ENCODE measurements around the genes OPN1MW3, EMD, LAGE3, UBL4A, MPP1, SMIM9 and H2AB1.

- PRO-cap: no peak
These were observed 23.2 kb upstream of the IRAK1 start for GRCh38 chrX:154042947-154043309.

GRCh38 chrX:154087035-154087857, 10.3 kb downstream of the MECP2 start:
- PRO-cap: no peak

DNA sequence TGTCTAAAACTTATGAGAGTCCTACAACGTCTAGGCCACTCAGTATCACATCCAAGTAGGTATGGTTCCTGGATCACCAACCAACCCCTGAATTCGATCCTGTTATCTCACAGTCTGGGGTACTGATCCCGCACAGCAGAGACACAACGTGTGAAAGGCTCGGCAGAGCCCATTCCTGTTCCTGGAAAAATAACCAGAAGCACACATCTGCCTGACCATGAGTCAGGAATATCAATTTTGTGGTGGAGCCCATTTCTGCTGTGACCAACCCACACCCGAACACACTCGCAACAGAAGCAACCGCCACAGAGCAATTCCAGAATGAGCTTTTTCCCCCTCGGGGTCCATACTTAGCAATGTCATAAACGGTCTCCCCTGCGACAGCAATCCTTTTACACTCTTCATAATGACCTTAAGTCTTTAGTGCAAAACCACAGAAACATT, 1.4 kb downstream of the MECP2 start:
- PRO-cap: no peak

GRCh38 chrX:154257218-154257672, at the start of gene OPN1MW3:
TSS of gene OPN1MW3 (plus strand) at chrX:154257582.
- PRO-cap: no peak

GRCh38 chrX:154364194-154365003, 10.0 kb downstream of the FLNA start:
- PRO-cap: no peak

- PRO-cap: bidirectional peak, plus-strand start at chrX:154379226, minus-strand start at chrX:154378930; unidirectional peak, plus-strand start at chrX:154379350
These were observed at the start of gene EMD for GRCh38 chrX:154379118-154380059. TSS of gene EMD (plus strand) at chrX:154379295.

- PRO-cap: no peak
These were observed 1.5 kb downstream of the EMD start for GRCh38 chrX:154380543-154381123.

- PRO-cap: no peak
These were observed 2.3 kb downstream of the EMD start for GRCh38 chrX:154381124-154381994.

DNA sequence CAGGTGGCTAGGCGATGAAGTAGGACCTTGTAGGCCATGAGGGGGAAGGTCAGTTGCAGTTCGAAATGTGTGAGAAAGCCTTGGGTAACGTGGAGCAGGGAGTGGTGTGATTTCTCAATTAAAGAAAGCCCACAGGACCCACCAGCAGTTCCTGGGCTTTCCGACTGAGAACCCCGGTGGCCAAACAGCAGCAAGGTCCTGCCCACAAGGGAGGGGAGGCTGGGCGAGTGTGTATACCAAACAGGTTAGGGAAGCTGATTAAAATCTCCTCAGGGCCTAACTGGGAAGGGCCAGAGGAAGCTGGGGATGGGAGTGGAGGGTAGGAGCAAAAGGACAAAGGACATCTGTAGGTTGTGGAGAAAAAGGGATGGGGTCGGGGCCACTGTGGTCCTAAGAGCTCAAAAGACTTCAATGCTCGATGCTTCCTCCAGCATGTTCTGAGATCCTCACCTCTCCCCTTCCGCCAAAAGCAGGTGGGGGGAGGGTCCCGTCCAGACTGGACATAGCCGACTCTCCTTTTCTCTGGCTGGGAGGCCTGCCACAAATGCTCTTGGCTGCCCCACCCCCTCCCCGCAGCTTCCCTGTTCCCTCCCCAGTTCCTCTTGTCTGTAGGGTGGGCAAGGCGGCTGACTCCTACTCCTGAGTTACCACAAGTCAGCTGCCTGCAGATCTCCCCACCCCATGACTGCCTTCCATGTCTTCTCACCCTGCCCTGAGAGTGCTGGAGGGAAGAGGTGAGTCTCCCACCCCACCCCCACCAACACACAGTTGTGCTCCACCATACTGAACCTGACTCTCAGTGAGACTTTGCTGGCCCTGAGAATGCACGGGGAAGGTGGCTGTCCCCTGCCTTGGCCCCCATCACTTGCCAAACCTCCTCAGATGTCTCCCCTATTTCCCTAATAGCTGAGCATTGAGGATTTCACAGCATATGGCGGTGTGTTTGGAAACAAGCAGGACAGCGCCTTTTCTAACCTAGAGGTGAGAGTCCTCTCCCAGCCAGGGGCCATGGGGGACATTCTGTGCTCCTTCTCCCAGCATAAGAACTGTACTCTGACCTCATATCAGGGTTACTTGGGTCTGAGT, 2.8 kb downstream of the ATP6AP1 start:
- PRO-cap: unidirectional peak, minus-strand start at position 439 of the sequence; bidirectional peak, plus-strand start at position 799 of the sequence, minus-strand start at position 604 of the sequence

DNA sequence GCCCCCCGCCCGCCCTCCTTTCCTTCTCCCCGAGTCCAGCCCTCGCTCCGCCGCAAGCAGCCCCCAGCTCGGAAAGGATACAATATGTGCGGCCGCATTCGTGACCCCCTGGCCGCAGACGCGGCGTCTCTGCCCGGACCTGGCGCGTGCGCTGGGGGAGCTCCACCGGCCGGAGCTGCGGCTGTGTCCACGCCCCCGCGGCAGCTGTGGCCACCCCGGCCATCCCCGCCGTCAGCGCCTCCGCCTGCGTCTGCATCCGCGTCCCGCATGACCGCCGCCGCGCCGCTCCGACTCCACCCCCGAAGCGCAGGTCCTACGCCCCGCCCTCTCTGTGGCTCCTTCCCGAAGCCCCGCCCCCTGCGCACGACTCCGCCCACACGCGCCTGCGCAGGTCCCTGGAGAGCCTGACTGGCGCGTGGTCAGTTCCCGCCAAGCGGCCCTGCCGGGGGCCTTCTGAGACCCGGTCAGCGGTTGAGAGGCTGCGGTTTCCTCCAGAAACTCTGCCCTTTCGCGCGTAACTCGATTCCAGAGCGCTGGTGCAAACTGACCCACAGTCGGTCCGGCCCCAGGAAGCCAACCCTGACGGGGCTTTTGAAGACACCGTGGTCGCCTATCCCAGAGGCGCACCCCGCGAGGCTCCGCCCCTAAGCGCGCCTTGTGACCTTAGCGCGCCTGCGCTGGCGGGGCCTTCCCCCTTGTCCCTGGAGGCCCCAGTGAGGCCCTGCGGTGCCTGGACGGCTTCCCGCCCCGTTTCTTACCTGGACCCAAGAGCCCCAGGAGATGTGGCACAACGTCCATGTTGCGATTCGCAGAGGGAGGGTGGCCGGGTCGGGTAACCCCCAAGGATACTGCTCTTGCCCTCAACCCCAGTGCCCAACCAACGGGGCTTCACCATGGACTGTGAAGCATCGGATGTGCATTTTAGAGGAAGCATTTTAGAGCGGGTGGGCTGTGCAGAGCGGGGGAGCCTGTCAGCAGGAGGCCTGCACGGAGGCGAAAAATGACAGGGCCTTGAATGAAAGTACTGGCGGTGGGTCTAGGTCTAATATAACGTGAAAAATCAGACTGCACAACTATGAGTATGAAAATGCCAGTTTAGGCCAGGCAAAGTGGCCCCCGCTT, at the start of gene LAGE3:
Gene LAGE3, minus strand, starts transcription at position 635 of the 1,122 bp plus-strand sequence.
- PRO-cap: bidirectional peak, plus-strand start at position 422 of the sequence, minus-strand start at position 206 of the sequence; bidirectional peak, plus-strand start at position 716 of the sequence, minus-strand start at position 572 of the sequence

- PRO-cap: no peak
These were observed 2.5 kb downstream of the UBL4A start for GRCh38 chrX:154483757-154484458.

DNA sequence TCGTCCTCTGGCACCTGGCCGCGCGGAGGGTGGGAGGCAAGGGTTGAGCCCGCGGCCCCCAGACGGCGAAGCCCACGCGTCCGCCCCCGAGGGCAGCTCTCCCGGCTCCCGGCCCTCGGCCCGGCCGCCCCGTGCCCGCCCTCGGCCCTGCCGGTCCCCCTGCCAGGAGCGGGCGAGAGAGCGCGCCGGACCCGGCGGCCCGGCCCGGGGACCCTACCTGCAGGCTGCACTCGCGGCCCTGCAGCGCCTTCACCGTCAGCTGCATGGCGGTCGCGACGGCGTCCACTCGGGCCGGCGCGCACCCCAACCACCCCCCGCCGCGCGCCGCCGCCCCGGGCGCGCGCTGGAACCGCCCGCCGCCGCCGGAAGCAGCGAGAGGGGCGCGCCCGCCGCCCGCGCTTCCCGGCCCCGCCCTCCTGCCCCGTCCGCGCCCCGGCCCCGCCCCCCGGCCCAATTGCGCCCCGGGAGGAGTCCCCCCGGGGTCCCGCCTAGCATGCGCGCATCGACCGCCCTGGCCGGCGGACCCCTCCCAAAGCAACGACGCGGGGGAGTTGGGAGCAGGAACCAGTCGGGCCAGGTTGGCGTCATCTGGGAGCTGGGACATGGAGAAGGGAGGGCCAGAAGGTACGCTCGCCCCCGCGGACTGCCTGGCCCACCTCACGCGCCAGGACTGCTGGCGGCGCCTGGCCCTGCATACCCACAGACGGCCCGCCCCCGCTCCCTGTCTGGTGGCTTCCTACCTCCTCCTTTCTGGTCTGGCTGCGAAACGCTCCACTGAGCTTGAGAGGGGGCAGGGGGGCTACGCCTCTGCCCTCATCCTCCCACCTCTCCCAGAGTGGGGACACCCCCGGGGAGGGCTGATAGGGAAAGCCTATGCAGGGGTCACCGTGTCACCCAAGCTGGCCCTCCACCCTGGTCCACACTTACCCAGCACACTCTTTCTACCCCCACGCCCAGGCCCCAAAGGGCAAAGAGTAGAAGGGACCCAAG, at the start of gene UBL4A:
Gene UBL4A, minus strand, starts transcription at position 296 of the 990 bp plus-strand sequence.
- PRO-cap: bidirectional peak, plus-strand start at position 453 of the sequence, minus-strand start at position 321 of the sequence; bidirectional peak, plus-strand start at position 537 of the sequence, minus-strand start at position 542 of the sequence

GRCh38 chrX:154541011-154541635, 5.5 kb downstream of the G6PD start:
- PRO-cap: no peak

DNA sequence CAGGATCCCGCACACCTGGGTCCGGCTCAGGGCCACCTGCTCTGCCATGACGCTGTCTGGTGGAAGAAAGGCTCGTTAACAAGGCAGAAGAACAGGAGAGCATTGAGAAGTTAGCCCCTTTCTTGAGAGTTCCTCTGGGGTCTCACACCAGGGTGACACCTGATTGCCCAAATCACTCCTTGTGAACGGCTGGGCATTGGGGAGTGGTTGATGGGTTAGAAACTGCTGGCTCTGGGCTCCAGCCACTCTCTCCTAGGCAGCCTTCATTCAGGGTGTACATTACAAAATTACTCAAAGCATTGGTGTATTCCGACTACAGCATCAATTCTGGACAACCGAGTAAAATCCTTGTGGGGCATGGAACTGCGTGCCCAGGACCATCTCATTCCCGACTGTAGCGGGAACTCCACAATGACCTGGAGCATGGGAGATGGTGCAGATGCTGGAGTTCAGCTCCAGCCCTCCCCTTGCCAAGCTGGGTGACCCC, 495 bp downstream of the G6PD start:
- PRO-cap: no peak

GRCh38 chrX:154766170-154766881, 3.7 kb downstream of the DKC1 start:
- PRO-cap: no peak

DNA sequence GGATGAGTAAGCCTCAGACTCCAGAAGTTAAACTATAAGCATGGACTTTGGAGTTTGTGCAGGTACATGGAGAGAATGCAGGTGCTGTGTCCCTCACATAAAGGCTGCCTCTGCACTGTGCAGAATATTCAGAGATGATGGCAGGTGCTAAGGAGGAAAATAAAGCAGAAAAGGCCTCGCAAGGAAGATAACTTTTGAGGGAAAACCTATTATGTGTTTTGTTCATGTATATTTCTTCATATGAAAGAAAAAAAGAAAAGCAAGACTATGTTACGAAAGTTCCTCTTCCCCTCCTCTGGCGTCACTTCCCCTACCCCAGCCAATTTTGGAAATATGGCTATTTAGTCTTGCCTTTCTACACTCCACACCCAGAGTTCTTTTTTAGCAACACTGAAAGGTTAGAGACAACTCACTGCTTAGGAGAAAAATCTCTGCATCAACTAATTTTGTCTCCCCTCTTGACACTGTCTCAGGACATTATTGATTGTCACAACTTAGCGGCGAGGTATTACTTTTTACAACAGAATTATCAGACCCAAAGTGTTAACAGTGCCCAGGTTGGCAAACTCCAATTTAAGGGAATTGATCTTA, 4.5 kb downstream of the MPP1 start:
- PRO-cap: no peak

- PRO-cap: bidirectional peak, plus-strand start at chrX:154805624, minus-strand start at chrX:154805364
These were observed at the start of gene MPP1 for GRCh38 chrX:154804704-154806026. TSS of gene MPP1 (minus strand) at chrX:154805485.

GRCh38 chrX:154827392-154827945, 7.0 kb downstream of the SMIM9 start:
- PRO-cap: no peak

GRCh38 chrX:154834496-154834713, at the start of gene SMIM9:
TSS of gene SMIM9 (minus strand) at chrX:154834662.
- PRO-cap: no peak

- PRO-cap: no peak
These were observed at the start of gene H2AB1 for GRCh38 chrX:154884877-154885232. TSS of gene H2AB1 (plus strand) at chrX:154884972.